ENCODE data around the gene PLK2.

GRCh38 chr5:58460033-58460117 is at the start of gene PLK2:
Gene PLK2 (minus strand): TSS chr5:58460086.
- PRO-cap, result bidirectional peak, plus-strand start at chr5:58460245, minus-strand start at chr5:58460087

DNA sequence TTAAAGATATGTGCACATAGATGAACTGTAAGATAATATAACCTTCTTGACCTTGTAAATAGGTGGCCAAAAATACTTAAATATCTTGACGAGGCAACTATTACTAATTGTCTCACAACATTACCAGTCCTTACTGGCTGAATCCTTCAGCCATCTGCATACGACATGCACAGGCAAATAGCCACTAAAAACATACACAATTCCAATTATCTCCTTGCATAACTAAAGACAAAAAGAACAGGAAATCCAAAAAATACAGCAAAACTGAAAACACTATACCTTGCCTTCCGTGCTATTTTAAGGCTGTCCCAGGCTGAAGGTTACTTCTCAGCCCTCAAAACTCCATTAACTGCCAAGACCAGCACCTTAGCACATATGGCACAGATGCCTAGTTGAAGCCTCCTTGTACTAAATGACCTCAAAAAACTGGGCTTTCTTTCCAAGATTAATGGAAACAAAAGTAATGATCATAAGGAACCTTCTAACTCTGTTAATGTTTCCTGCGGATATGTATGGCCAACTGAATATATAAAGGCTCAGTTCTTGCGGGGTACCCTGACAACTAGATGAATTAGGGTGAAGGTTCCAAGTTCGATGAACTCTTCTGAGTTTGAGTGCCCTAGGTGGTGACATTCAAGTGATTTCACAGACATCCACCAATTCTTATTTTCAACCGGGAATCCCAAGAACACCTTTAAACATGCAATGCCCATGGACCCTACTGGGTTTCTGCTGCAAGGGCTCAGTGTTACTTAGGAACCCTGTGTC is 455.2 kb downstream of the RAB3C start:
- PRO-cap, result no peak

GRCh38 chr5:59519038-59519376 is 374.5 kb downstream of the PDE4D start:
- PRO-cap, result no peak

- PRO-cap, result no peak
These were observed 308.7 kb downstream of the PDE4D start for GRCh38 chr5:59584776-59585346.

DNA sequence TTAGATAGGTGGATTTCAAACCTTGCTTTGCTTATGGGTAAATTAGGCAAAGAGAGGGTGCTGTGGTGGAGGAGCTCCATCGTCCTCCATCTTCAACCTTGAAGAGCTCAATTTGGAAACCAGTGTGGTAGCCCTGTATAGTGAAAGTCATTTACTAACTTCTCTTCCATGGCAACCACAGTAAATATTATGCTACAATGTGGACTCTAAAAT is 276.5 kb downstream of the PDE4D start:
- PRO-cap, result no peak

- PRO-cap, result no peak
These were observed 127.1 kb downstream of the PDE4D start for GRCh38 chr5:59766369-59766905.

- PRO-cap, result no peak
These were observed 103.6 kb downstream of the PDE4D start for GRCh38 chr5:59789861-59790308.

DNA sequence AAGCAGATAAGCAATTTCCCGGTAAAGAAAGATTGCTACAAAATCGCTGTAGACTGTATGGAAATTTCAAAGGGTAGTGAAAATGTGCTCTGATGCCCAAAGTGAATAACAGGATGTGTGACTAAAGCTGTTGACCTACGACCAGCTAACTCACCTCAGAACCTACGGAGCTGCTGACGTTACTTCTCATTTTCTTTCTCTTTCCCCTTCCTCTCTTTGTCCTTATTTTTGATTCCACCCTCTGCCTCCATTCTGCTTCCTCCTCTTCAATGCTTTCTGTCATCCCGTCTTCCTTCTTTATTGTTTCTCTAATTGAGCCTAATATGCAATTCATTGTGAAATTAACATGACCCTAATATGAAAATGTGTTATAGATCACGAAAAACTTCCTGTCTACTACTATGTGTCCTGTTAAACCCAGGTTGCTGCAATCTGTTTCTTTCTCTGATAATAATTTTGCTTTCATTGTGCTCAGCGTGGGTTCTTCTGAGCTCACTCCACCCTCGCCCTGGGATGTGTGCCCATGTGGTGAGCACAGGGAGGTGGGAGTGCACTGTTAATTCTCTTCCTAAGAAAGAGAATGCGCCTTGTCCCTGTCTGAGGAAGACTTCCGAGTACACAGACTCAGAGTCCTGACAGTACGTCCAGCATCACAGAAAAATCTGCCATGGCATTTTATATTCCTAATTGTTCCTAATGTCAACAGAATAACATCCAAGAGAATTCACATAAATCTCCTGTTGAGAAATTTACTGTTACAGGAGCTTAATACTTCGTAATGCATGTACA is 102.9 kb downstream of the PDE4D start:
- PRO-cap, result no peak

- PRO-cap, result no peak
These were observed 365.6 kb downstream of the DEPDC1B start for GRCh38 chr5:60334274-60334817.

DNA sequence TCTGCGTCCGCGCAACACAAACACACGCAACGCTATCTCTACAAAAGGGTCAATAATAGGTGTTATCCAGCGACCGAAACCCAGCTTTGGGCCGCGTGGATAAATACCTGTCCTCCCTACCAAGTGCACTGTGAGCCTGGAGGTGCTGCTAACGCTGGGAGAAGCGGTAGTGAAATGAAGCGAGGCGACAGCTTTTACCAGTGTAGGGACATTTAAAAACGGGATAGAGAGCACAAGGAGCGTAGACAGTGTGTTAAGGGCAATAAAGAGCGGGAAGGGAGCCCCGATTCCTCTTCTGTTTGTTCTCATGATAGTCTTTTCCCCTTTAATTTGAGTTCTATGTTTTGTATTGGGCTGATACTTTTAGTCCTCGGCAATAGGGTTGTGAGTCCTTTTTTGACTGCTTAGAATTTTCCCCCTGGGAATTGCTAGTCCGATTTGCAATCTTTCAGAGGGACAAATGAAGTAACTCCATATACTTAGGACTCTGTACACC is 491 bp upstream of the DEPDC1B start:
- PRO-cap, result no peak

- PRO-cap, result no peak
These were observed 37.0 kb downstream of the ERCC8 start for GRCh38 chr5:60907616-60908540.

- PRO-cap, result no peak
These were observed 92.6 kb downstream of the SMIM15 start for GRCh38 chr5:61069734-61070048.

DNA sequence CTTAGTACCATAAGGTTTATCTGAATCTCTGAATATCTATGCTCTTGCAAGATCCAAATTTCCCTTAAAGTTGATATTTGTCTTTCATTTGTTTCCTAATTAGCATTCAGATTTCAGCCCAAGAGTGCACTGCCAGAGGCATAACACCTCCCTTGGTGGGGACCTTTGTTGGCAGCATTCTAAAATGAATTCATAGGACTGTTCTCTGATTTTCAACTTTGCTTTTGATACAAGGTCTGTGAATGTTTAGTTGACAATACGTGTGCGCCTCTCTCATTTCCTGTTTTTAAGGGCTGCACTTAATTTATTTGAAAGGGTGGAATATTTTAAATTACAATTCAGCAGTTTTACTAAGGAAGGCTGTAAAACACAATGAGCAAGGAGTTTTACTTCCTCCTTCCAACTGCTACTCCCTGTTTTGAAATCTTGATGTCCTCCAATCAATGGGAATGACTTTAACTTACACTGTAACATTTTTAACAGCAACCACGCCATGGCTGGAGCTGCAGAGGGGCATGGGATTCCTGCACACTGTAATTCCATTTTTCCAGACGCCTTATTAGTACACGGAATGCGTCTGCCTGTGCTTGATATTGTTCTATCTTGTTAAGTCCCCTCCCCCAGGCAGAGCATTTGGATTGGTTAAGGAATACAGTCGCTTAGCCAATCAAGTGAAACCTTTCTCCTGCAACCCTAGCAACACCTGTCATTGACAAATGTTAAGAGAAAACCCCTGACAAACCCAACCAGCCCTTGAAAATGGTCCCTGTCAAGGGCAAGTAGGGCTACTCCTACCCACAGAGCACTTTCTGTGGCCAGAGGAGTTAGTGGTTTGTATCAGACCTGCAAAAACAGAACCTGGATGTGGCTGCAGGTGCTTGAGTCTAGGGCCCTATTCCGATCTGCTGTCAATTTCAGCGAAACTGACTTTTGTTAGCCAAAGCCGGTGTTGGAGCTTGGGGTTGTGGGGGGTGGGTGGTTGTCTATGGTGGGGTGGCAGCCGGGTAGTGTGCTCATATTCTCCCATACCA is 12.5 kb upstream of the ZSWIM6 start:
- PRO-cap, result no peak

- PRO-cap, result no peak
These were observed 3.8 kb upstream of the ZSWIM6 start for GRCh38 chr5:61328163-61328696.

GRCh38 chr5:61330980-61331890 is 823 bp upstream of the ZSWIM6 start:
- PRO-cap, result bidirectional peak, plus-strand start at chr5:61331064, minus-strand start at chr5:61331031; unidirectional peak, minus-strand start at chr5:61331467

- PRO-cap, result no peak
These were observed 1.4 kb downstream of the ZSWIM6 start for GRCh38 chr5:61333165-61334124.

- PRO-cap, result no peak
These were observed 2.8 kb downstream of the ZSWIM6 start for GRCh38 chr5:61334629-61335581.

DNA sequence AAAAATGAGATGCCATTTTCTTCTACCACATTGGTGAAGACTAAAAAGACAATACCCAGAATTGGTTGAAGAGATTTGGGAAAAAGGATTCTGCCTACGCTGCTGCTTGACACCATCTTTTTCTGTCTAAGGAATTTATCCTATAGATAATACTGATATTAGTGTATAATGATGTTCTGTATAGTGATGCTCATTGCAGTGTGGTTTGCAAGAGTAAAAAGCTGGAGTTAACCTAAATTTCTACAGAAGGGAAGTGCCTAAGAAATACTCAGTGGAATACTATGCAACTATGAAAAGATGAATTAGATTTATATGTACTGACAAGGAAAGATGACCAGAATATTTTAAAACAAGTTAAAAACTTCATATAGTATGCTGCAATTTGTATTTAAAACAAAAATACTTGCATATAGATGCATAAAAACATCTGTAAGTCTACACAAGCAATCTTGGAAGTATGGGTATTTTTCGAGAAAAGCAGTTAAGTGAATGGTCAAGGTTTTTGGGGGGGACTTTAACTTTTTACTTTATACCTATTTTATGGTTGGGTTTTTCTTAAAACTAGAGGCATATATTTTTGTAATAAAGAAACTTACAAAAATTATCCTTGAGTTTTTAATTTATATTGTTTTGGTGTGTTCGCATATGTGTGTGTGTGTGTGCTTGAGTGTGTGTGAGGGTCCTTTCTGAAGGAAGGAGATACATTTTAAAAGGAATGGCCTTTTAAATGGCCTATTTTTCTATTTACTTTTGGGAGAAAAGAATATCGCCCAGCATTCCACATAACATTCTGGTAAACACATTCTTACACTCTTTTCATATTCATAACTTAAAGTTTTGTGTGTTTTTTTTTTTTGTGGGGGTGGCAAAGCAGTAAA is 5.5 kb downstream of the ZSWIM6 start:
- PRO-cap, result no peak

DNA sequence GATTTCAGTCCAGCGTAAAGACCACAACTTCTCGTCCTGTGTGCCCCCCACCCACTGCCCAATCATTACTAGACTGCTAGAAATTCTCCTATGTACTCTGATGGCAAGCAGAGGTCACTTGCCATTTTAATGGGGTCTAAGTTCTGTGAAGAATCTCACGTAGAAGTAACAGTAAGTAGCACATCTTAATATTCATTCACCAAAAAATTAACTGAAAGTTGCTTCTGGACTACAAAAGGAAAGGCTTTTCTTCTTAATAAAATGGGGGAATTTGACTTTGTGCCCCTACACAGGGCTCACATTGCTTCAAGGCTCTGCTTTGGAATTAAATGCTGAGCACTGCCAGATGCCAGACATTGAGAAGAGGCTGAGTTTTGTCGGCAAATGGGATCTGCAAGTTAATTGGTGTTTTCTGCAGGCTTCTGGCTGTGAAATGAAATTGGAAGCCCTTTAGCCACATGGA is 164.2 kb downstream of the ZSWIM6 start:
- PRO-cap, result no peak

GRCh38 chr5:62387691-62388987 is 15.6 kb downstream of the DIMT1 start:
- PRO-cap, result no peak

All from LUHMES (cell line).